HCT116 (cell line): ENCODE measurements around a stretch of chr19.

DNA sequence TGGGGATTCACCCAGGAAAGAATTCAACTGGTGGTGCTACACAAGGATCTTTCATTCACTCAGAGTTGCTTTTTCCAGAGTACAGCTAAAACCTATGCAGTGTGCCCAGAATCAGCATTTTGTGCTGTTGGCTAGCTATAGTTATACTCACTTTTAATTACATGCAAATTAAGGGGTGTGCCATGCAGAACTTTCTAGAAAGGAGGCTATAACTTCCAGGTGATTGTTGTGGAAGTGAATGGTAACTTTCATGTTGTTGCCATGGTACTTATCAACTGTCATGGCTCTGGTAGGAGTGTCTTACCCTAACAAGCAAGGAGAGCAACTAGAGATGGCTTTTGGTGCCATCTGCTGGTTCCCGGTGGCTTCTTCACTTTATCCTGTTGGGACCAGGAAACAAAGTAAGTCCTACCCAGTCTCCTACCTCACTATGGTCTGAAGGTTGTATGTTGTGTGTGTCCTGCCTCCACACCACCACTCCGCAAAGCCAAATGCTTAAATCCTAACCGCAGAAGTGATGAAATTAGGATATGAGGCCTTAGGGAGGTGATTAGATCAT is 22.8 kb downstream of the FBXL12 start:
- RRBS: no CpG with 5 or more reads among the region's 3 CpGs

GRCh38 chr19:9862840-9863368 is 27.8 kb downstream of the PIN1 start:
- RRBS: no CpG with 5 or more reads among the region's 11 CpGs

GRCh38 chr19:10005898-10006868 is 4.1 kb downstream of the COL5A3 start:
- RRBS: 92% methylated on average over 4 of the region's 15 CpGs

DNA sequence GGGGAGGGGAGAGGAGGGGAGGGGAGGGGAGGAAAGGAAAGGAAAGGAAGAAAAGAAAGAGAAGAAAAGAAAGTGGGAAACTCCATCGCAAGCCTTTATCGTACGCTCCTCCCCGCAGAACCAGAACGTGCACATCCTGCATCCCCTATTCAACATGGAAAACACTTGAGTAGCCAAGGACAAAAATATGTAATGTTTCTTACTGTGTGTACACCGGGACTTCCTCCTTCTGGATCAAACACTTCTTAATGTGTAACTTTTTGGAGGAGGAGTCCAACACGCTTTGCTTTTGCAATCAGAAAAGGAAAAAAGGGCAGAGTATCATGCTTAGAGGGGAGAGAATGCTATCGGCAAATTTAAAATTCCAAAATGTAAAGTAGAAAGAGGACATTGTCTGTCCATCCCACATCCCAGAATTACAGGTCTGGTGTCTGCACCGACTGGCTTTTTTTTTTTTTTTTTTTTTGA is 7.8 kb upstream of the SHFL start:
- RRBS: no CpG with 5 or more reads among the region's 9 CpGs

- RRBS: no CpG with 5 or more reads among the region's 46 CpGs
Measured at GRCh38 chr19:10113175-10114117, 2.0 kb downstream of the P2RY11 start.

DNA sequence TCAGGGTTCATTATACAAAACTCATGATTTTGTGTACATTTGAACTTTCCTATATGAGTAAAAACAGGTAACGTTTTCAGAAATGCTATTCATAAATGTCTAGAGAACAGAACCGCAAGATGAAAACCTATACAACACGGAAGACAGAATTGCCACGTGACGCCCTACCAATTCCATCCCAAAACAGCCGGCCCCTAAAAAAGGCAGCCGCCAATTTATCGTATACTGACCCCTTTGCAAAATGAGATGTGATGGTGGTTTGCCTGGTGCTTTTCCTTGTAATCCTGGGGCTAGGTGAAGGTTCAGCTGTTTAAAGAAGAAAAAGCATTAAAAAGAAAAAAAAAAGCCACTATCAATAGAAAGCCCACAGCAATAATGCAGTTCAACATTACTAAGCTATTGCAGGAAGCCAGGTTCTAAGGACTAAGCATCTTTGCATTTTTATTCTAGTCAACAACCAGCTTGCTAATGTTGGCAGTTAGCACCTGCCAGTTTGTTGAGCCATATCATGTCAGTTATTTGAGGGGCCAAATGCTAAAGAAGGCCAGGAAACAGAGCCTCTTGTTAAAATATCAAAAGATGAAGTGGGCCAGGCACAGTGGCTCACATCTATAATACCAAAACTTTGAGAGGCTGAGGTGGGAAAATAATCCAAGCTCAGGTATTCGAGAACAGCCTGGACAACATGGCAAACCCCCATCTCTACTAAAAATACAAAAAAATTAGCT is 17.5 kb downstream of the DNMT1 start:
- RRBS: no CpG with 5 or more reads among the region's 9 CpGs

GRCh38 chr19:10395996-10396251 is 7.4 kb downstream of the CDC37 start:
- RRBS: 94% methylated on average over 3 of the region's 15 CpGs

DNA sequence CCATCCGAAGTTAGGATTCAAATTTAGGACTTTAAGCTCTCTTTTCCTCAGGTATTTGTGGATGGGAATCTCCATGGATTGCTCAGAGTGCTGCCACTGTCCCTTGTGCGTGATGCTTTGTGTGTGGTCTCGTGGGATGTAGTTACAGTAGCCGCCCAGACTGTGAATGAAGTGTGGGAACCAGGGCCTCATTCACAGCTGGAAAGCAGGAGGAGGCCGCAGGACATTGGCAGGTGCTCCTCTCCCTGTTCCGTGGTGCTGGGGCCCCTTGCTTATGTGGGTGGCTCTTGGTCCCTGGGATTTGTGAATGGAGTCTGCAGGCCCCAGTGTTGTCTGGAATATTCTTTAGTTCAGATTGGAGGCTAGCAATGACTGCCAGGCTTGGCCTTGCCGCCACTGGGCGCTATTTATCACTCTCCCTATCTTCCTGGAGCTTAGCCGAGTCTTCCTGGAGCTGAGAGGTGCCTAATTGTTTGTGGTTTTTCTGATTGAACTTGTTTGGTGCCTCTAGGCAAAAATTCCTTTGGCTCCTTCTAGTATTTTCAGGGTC is 1.6 kb downstream of the ILF3 start:
- RRBS: no CpG with 5 or more reads among the region's 9 CpGs

GRCh38 chr19:10671224-10671780 is 17.2 kb downstream of the ILF3 start:
- RRBS: no CpG with 5 or more reads among the region's 8 CpGs

GRCh38 chr19:10685557-10686290 is 15.5 kb upstream of the QTRT1 start:
- RRBS: no CpG with 5 or more reads among the region's 18 CpGs

DNA sequence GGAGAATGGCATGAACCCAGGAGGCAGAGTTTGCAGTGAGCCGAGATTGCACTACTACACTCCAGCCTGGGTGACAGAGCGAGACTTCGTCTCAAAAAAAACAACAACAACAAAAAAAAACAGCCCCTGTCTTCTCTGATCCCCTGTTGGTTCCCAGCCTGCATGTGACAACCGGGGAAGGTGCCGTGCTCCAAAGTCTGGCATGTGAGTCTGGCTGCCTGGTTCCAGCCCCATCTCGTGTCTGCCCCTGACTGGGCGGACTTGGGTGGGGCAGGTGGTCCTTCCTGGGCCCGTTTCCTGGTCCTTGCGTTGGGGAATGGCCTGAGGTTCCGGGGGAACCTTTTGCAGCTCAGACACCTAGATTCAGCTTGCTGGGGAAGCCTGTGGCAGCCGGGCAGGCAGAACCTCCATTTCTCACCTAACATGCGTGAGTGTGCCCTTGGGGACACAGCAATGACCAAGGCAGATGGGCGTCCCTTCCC is 50.5 kb downstream of the DNM2 start:
- RRBS: 94% methylated on average over 2 of the region's 13 CpGs

DNA sequence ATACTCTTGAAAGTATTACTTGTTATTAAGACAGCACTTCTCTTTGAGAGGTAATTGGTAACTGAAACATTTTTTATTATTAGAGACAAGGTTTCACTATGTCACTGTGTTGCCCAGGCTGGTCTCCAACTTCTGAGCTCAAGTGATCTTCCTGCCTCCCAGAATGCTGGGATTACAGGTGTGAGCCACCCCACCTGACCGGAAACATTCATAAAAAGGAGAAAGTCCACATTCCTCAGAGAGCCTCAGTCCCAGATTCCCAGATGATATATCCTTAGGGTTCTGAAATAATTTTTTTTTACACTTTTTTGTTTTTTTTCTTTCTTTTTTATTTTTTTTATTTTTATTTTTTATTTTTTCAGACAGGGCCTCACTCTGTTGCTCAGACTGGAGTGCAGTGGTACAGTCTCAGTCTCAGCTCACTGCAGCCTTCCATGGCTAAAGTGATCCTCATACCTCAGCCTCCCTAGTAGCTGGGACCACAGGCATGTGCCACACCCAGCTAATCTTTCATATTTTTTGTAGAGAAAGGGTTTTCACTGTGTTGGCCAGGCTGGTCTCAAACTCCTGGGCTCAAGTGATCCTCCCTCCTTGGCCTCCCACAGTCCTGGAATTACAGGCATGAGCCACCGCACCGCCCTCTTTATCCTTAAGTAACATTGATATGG is 2.8 kb downstream of the CARM1 start:
- RRBS: no CpG with 5 or more reads among the region's 3 CpGs

DNA sequence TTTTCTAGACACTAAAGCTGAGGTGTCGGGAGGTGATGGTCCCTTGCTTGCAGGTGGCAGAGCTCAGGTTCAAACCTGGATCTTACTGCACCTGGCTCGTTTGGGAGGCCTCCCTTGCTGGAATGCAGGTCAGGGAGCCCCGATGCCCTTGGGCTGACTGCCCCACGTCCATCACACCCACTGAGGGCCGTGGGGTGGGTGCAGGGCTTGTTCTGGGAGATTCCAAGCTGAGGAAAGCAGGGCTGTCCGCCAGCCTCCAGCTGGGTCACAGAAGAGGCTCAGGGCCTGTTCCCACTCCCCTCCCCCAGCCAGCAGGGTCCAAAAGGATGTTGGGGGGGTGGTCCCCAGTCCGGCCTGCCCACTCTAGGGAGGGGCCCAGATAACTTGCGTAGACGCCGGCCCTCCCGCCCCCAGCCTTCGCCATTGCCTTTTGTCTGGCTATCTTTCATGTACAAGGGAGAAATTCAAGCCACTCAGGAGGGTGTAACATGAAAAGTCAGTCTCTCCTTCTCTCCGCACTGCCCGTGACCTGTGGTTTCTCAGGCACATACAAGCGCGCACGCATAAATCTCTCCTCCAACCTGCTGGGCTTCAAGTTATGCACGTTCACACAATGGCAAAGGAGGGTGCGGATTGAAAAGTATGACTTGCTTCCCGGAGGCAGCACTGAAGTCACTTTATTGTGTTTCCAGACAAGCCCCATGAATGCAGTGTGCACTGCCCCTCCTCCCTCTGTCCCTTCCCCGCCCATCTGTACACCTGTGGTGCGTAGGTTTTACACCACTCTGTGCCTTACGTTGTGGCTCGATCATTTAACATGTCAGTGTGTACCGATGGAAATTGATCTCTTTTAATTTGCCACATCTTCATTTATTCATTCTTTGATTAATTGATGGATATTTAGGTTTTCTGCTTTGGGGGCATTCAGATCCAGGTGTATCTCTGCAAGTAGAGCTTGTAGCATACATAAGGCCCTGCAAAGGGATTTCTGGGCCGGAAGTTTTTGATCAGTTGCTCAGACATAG is 20.2 kb downstream of the CARM1 start:
- RRBS: no CpG with 5 or more reads among the region's 26 CpGs

DNA sequence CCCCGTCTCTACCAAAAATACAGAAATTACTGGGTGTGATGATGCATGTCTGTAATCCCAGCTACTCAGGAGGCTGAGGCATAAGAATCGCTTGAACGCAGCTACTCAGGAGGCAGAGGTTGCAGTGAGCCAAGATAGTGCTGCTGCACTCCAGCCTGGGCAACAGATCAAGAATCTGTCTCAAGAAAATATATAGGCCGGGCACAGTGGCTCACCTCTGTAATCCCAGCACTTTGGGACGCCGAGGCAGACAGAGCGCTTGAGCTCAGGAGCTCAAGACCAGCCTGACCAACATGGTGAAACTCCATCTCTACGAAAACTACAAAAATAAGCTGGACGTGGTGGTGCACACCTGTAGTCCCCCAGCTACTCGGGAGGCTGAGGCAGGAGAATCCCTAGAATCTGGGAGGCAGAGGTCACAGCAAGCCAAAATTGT is 26.7 kb downstream of the YIPF2 start:
- RRBS: no CpG with 5 or more reads among the region's 10 CpGs

DNA sequence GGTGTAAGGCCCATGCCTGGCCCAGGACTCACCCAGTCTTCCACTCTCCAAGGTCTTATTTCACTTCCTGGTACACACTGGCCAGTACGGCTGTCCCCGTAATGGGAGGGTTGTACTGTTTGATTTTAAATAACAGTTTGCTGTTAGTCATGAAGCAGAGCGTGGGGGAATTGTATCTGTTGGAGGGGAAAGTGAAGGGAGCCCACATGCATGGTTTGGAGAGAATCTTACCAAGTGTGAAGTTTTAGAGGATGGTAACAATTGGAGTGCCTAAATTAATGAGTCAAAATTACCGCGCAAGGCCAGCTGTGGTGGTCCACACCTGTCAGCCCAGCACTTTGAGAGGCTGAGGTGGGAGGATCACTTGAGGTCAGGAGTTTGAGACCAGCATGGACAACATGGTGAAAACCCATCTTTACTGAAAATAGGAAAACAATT is 46.8 kb upstream of the LDLR start:
- RRBS: no CpG with 5 or more reads among the region's 5 CpGs

GRCh38 chr19:11044391-11045078 is 44.7 kb upstream of the LDLR start:
- RRBS: no CpG with 5 or more reads among the region's 17 CpGs

DNA sequence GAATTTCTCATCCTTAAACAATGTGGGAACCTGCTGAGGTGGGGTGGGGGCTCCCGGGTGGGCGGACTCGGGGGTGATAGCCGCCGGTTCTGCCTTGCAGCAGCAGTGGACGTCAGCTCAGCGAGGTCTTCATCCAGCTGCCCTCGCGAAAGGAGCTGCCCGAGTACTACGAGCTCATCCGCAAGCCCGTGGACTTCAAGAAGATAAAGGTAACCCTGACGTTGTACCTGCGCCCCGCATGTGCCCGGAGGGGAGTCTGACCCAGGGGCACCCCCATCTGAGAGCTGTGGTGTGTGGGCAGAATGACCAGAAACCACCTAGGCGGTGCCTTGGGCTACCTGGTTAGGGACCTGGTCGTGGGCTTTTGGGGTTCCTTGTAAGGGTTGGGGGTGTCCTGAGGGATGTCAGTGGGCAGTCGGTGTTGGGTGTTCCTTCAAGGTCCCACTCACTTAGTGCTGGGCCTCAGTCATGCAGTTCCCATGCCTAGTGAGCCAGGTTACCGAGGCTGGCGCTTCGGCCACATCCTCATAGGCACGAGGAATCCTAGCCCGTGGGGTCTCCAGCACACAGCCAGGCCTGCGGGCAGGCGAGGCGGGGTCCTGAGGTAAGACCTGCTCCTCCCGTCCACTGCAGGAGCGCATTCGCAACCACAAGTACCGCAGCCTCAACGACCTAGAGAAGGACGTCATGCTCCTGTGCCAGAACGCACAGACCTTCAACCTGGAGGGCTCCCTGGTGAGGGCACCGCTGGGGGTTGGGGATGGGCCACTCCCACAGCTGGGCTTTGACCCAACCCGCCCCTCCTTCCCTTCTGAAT is 30.9 kb upstream of the LDLR start:
- RRBS: no CpG with 5 or more reads among the region's 37 CpGs

- RRBS: no CpG with 5 or more reads among the region's 26 CpGs
Measured at GRCh38 chr19:11091456-11092703, 2.6 kb downstream of the LDLR start.

DNA sequence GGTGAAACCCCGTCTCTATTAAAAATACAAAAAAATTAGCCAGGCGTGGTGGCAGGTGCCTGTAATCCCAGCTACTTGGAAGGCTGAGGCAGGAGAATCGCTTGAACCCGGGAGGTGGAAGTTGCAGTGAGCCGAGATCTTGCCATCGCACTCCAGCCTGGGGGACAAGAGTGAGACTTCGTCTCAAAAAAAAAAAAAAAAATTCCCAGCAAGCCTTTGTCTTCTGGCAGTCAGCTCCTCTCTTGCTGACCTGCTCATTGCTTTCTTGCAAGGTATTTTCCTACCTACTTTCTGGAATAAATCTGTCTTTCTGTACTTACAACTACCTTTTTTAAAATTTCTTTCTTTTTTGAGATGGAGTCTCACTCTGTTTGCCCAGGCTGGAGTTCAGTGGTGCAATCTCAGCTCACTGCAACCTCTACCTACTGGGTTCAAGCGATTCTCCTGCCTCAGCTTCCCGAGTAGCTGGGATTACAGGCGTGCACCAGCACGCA is 14.9 kb downstream of the LDLR start:
- RRBS: no CpG with 5 or more reads among the region's 11 CpGs

DNA sequence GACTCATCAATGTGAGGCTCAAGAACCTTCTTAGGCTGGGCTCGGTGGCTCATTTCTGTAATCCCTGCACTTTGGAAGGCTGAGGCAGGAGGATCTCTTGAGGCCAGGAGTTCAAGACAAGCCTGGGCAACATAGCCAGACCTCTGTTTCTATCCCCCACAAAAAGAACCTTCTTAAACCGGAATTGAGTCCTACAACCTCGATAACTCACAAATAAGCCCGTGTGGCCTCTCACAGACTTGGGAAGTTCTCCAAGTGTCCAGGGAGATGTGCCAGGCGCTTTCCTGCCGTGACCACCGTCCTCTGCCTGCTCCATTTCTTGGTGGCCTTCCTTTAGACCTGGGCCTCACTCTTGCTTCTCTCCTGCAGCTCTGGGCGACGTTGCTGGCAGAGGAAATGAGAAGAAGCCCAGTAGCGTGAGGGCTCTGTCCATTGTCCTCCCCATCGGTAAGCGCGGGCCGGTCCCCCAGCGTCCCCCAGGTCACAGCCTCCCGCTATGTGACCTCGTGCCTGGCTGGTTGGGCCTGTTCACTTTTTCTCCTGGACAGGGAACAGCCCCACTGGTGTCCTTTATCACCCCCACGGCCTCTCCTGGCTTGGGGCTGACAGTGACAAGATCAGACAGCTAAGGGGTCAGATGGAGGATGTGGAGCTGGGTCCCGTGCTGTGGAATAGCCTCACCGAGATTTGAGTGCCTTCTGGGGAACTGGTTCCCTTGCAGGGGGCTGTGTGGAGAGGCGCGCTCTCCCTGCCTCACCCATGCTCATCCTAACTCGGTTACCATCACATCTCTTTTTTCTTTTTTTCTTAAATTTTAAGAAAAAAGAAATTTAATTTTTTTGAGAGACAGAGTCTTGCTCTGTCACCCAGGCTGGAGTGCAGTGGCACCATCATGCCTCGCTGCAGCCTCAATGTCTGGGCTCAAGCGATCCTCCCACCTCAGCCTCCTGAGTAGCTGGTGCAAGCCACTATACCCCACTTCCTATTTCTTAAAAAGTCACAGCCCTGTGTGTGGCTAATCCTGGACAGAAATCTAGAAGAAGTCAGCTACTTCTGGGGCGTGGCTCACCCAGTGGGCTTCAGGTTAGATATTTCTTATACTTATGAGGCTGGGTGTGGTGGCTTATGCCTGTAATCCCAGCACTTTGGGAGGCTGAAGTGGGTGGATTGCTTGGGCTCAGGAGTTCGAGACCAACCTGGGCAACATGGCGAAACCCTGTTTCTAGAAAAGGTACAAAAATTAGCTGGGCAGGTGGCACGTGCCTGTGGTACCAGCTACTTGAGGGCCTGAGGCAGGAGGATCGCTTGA is 27.5 kb downstream of the SPC24 start:
- RRBS: no CpG with 5 or more reads among the region's 30 CpGs